ENCODE data around the gene KLHL5.

GRCh38 chr4:37561501-37561823, 107.7 kb downstream of the C4orf19 start:
- RRBS, 2 experiments, result no CpG with 5 or more reads among the region's 1 CpG

GRCh38 chr4:37590324-37590895, 95.8 kb downstream of the RELL1 start:
- RRBS, 2 experiments, result no CpG with 5 or more reads among the region's 6 CpGs

DNA sequence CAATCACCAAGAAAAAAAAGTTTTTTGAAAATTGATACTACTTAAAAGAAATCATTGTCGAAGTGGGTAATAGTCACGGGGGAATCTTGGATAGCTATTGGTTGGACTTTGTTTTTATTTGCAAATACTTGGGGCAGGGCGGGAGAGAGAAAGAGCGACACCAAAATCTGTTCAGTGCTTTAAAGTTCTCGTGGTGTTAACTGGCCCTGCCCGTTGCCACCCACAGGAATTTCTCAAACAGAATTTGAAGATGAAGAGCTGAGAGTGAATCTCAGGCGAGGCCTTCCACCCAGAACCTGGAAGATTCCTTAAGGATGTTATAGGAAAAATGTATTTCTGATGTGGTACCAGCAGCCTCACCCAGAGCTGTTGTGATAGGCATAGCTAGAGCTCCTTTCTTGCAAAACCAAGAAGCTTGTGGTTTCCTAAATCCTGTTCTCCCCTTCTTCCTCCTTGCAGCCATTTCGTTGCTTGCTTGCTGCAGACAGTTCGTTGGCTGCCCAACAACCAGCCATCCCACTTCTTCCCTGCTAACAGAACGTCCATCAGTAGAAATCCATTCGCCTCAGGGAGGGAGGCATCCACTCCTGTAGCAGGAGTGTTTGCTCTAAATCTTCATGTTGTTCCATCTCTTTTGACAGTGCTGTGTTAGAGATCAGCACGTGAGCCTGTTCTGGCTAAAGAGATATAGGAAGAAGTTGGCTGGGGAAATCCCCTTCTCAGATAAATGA, 68.1 kb upstream of the RELL1 start:
- RRBS, 2 experiments, result no CpG with 5 or more reads among the region's 12 CpGs

GRCh38 chr4:37884868-37885446, 5.9 kb upstream of the TBC1D1 start:
- RRBS, 2 experiments, result no CpG with 5 or more reads among the region's 2 CpGs

DNA sequence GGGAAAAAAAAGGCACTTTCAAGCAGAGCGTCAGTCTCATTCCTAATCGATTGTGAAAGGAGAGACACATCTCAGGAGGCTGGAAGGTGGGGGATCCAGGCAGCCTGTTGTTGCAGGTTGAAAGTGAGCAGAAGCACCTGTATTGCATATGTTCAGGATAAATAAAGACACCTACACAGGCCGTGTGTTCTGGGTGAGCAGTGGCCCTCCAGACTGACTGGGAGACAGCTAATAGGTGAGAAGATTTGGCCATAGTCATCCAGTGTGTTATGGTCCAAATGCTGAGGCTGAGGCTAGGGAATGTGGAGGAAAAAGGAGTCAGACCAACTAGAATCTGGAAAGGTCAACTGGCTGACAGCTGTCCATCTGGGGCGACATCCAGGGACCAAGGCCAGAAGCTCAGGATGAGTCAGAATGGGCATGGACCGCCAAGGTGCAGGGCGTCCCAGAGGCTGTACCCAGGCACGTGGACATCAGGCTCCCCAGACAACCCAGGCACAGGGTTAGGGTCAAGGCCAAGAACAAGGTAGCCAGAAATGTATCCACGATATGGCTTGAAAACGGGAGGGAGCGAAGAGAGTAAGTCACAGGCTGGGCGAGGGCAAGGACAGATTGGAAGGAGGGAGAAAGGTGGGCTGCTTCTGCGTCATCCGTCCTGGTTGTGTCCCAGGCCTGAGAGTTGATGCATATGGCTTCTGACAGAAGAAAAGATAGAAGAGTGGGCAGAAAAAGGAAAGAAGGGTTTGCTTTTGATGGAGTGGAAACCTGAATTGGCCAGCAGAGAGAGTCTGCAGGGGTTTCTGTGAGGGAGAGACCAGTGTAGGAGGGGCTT, 26.1 kb upstream of the PTTG2 start:
- RRBS, 2 experiments, result no CpG with 5 or more reads among the region's 13 CpGs

- RRBS, 2 experiments, result 71 to 73% methylated on average over 2 of the region's 6 CpGs
Measured at GRCh38 chr4:38021515-38022194, 61.5 kb downstream of the PTTG2 start.

DNA sequence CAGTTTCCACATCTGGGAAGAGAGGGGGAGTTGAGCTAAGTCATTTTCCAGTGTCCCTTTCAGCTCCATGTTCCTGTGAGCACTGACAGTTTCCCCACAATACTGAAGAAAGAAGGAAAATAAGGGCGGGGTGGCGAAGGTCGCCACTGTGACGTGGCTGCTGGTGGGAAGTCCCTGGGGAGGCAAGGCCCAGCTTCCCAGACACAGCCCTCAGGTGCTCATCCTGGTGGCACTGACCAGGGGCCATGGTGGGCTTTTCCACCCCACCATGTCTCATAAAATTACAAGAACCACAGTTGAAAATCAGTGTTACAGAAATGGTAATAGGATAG, 121.9 kb downstream of the PTTG2 start:
- RRBS, 2 experiments, result no CpG with 5 or more reads among the region's 4 CpGs

GRCh38 chr4:38140488-38141294, 180.5 kb downstream of the PTTG2 start:
- RRBS, 2 experiments, result no CpG with 5 or more reads among the region's 1 CpG

- RRBS, 2 experiments, result no CpG with 5 or more reads among the region's 2 CpGs
Measured at GRCh38 chr4:38226091-38226446, 265.9 kb downstream of the PTTG2 start.

- RRBS, 2 experiments, result no CpG with 5 or more reads among the region's 8 CpGs
Measured at GRCh38 chr4:38263772-38264481, 303.7 kb downstream of the PTTG2 start.

- RRBS, 2 experiments, result no CpG with 5 or more reads among the region's 2 CpGs
Measured at GRCh38 chr4:38634163-38634748, 29.7 kb upstream of the KLF3 start.

DNA sequence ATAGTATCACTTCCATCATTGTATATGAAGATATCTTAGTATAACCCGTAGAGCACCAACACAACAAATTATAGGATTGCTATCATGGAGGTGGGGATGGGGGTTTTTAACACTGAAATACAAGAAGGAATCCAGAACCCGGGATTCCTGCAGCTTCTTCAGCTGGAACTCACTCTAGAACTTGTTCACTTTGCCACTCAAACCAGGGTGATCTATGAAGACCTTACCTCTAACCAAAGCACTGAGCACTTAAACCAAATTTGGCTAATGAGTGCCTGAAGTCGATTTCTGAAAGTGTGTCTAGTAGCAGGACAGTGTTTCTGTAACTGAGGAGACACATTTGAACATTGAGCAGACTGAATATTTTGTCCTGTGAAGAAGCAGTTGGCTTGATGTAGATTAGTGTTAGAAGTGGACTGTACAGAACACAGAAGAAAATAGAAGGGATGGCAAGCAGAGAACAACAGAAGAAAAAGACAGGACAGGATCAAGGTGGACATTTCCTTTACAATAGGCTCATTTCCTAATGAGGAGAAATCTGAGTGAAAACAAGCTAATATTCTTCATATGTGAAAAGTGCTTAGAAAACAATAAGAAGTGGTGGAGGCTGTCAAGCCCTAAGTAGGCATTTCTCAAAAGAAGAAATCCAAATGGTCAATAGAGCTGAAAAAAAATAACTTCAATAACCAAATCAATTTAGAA, 14.8 kb downstream of the KLF3 start:
- RRBS, 2 experiments, result no CpG with 5 or more reads among the region's 3 CpGs

- RRBS, 2 experiments, result no CpG with 5 or more reads among the region's 11 CpGs
Measured at GRCh38 chr4:38691062-38692042, 27.4 kb downstream of the KLF3 start.

- RRBS, 2 experiments, result no CpG with 5 or more reads among the region's 11 CpGs
Measured at GRCh38 chr4:39062019-39063002, at the start of gene KLHL5. TSS of gene KLHL5 (plus strand) at chr4:39062232.

DNA sequence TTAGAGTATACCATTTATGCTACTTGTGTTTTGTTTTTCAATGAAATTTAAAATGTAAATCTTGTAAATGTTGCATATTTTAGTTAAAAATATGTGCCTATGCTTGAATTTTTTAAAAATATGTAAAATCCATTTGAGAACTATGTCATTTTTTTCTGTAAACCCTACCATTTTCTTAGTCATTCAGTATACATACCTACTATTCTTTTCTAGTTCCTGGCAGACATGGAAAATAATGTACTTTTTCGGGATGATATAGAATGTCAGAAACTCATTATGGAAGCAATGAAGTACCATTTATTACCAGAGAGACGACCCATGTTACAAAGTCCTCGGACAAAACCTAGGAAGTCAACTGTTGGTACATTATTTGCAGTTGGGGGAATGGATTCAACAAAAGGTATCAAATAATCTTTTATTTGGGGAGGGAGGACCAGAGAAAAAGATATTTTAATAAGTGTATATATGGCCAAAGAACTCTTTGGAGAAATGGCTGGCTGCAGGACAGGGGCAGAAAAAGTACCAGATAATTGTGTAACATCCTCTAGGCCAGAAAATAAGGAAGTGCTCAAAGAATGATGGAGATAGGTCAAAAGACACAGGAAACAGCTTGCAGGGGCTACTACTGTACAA, 34.6 kb downstream of the KLHL5 start:
- RRBS, 2 experiments, result no CpG with 5 or more reads among the region's 3 CpGs

DNA sequence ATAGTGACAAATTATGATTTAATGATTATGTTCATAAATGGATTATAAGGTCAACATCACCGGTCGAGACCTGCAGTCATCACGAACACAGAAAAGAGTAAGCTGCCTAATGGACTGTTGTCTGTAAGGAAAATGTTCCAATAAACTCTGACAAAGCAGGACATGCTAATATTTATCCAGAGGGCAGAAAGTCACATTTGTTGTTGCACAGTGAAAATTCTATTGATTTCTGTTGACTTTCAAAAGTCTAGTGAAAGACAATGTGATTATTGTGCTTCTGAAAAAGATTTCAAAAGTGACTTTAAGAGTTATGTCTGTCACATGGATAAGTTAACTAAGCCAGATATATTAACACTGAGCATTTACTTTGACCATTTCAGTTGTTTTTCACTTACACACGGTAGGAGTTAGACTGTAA, 9.3 kb upstream of the RFC1 start:
- RRBS, 2 experiments, result no CpG with 5 or more reads among the region's 4 CpGs

GRCh38 chr4:39449975-39451285, 8.3 kb downstream of the RPL9 start:
- RRBS, 2 experiments, result no CpG with 5 or more reads among the region's 4 CpGs

DNA sequence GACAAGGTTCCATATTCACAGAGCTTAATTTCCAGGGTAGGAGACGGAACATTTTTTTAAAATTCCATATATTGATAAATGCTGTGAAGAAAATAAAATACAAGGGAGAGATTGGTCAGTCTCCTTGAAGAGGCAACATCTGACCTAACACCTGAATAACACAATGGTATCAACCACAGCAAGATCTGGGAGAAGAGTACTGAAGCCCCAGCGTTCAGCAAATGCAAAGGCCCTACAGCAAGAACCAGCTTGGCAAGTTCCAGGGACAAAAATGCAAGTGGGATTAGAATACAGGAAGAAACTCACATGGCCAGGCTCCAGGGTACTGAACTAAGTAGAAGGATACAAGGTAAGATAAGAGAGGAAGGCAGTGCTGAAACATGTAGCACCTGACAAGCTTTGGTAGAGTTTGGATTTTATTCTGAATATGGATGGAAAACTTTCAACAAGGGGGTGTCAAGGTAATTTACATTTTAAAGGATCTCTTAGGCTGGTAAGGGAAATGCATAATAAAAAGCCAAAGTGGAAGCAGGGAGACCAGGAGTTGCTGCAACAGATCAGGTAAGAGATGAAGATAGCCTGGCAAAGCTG, 3.6 kb downstream of the SMIM14 start:
- RRBS, 2 experiments, result no CpG with 5 or more reads among the region's 2 CpGs

- RRBS, 2 experiments, result no CpG with 5 or more reads among the region's 18 CpGs
Measured at GRCh38 chr4:39637336-39637880, 1.3 kb downstream of the SMIM14 start.

DNA sequence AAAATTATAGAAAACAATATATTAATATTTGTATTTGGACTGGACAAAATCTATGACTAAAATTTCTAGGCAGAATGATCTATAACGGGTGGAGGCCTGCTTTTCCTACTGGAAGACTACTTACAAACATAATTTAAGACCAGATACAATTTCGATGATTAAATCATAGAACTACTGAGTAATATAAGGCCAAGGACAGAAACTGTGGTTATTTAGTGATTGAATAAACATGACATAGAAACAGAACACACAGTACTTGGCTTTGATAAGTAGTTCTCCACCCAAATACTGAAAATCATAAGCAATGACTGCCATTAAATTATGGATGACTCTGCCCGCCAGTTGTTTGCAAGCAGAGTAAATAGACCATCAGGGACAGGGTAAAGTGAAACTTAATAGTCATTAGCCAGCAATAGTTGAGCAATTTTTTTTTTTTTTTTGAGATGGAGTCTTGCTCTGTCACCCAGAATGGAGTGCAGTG, 17.2 kb upstream of the SMIM14 start:
- RRBS, 2 experiments, result no CpG with 5 or more reads among the region's 3 CpGs

Measured in Panc1 (cell line).